Measurements from ENCODE around the gene RPS6KA5.

GRCh38 chr14:90404959-90405286, 8.1 kb downstream of the CALM1 start:
- PRO-cap: no peak

GRCh38 chr14:90517694-90517946, 120.8 kb downstream of the CALM1 start:
- PRO-cap: no peak

DNA sequence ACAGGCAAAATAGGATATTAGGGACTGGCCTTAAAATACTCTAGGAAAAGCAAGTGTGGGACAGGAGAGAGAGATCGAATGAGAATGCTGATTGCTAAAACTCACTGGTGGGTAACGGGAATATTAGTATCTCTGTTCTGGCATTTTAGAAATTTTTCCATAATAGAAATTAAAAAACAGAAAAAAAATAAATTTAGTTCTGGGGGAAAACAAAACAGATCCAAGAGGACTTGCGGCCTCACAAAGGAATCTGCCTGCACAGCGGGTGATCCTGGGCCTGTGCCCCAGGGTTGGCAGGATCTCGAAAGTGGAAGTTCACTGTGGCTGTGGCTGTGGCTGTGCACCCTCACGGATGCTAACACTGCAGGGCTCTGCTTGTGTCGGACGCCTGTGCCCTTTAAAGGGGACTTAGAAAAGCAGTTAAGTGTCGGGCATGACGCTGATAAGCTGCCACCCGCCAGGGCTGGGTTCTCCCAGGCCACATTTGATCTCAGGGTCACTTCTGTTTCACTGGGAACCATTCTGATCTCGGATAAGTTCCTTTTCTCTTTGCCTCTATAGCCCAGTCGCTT, 209.1 kb downstream of the TTC7B start:
- PRO-cap: no peak

DNA sequence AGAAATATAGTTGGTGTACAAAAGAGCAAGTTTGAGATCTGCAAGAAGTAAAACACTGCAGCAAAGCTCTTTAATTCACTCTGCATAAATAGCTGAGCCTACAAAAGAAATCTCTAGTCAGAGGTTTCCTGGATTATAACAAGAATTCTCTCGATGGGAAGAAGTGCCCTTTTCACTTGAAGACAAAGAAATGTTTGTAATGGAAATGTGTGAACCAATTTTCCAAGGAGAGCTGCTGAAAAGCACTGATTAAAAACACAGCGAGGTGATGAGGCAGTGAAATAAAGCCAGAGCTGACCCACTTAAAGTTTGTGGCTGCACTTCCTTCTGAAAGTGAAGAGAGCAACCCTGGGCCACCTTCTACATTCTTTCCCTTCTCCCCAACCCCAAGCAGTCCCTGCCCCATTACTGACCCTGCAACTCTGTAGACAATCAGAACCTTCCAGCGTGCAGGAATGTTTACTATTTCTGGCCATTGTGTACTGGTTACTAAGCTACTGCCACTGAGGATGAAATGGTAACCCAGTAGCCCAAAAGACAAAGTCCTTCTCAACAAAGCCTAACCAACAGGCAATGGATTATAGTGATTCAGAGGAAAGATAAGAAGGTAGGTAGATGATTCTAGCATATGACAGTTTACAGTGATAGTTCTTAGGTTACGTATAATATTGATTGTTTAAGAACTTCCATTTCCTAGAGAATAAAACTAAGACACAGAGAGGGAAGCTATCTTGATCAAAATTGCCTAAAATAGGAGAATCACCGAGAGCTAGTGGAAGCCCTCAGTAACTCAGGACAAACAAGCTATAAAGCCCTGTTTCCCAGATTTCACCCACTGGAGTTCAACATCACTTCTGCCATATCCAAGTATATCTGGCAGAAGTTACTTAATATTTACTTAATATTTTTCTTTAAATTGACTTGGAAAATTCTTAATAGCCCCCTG, 173.8 kb downstream of the TTC7B start:
- PRO-cap: no peak

DNA sequence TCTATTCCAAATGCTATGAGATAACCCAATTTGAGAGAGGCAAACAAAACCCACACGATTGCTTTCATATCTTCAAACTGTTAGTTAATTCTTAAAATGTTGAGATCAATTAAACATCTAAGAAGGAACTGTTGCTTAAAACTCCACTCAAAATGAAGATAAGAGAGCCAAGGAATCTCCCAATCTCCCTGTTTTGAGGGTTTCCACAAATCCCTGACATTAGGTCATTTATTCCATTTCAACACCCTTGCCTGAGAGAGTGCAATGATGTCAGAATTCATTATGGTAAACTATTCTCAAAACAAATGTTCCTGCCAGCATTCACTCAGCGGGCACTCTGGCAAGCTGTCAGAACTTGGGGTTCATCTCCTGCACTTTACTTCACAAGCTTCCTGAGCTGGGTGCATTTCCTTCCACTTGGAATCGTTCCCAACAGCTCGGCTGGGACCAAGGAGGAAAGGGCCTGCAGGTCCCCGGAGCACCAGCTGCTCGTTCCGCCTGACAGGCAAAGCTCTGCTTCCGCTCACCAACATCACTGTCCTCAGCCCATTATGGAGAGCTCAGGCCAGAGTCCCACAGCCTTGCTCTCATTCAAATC, 117.8 kb downstream of the TTC7B start:
- PRO-cap: no peak

DNA sequence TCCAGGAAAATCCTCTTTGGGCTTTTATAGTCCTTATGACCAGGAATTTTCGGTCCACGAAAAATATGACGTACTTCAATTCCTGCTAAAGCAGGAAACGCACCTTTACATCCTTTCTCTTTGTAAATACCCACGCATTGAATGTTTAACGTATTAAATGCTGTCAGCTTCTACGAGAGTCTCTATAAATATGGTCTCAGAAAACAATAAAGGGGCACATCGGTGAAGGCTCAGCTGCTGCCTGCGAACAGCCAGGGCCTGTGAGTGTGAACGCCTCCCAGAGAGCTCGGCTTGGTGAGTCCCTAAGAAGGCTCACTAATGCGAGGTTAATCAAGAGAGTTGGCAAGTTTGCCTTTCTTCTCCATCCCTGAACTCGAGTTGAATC, 58.4 kb downstream of the TTC7B start:
- PRO-cap: no peak

GRCh38 chr14:91059918-91060784, at the start of gene RPS6KA5:
TSS of gene RPS6KA5 (minus strand) at chr14:91060641.
- PRO-cap: unidirectional peak, plus-strand start at chr14:91060333; unidirectional peak, minus-strand start at chr14:91060567; unidirectional peak, minus-strand start at chr14:91060623

- PRO-cap: no peak
These were observed 2.7 kb upstream of the RPS6KA5 start for GRCh38 chr14:91063122-91063559.

DNA sequence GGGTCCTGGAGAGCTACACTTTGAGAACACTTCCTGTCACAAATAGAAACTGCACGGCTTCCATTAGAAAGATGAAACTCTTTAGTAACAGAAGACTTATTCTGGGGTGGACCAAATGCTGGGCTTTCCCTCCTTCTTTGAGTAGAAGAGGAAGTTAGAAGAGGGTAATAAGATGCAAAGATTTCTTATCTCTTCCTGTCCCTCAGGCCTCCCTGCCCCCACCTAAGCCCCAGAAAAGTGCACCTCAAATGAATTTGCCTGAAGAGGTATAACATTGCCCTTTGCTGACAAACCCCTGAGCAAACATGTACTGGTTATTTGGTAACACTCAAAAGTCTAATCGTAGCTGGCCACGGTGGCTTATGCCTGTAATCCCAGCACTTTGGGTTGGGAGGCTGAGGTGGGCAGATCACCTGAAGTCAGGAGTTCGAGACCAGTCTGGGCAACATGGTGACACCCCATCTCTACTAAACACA, 28.5 kb downstream of the DGLUCY start:
- PRO-cap: no peak

- PRO-cap: no peak
These were observed 5.7 kb upstream of the GPR68 start for GRCh38 chr14:91250103-91250713.

DNA sequence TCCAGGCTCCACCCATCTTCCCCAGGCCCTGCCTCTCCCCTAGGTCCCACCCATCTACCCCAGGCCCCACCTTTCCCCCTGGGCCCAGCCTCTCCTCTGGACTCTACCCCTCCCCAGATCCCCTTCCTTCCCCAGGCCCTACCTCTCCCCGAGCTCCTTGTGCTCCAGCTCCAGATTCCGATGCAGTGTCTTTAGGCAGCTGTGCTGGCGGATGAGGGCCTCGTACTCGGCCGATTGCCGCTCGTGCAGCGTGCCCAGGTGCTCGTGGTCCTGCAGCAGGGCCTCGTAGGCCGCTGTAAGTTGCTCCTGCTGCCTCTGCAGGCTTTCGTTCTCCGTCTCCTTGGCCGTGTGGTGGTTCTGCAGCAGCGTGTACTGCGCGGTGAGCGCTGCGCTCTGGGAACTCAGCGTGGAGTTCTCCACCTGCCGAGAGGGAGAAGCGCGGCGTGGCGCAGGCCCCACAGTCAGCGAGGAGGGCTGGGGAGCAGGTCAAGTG, 59.1 kb upstream of the GPR68 start:
- PRO-cap: no peak

- PRO-cap: no peak
These were observed 66.8 kb upstream of the GPR68 start for GRCh38 chr14:91311181-91311772.

- PRO-cap: no peak
These were observed 76.5 kb upstream of the GPR68 start for GRCh38 chr14:91321115-91321378.

GRCh38 chr14:91324667-91325087, 80.2 kb upstream of the GPR68 start:
- PRO-cap: no peak

- PRO-cap: no peak
These were observed 65.6 kb downstream of the CCDC88C start for GRCh38 chr14:91351826-91352536.

GRCh38 chr14:91353966-91354732, 63.5 kb downstream of the CCDC88C start:
- PRO-cap: no peak

DNA sequence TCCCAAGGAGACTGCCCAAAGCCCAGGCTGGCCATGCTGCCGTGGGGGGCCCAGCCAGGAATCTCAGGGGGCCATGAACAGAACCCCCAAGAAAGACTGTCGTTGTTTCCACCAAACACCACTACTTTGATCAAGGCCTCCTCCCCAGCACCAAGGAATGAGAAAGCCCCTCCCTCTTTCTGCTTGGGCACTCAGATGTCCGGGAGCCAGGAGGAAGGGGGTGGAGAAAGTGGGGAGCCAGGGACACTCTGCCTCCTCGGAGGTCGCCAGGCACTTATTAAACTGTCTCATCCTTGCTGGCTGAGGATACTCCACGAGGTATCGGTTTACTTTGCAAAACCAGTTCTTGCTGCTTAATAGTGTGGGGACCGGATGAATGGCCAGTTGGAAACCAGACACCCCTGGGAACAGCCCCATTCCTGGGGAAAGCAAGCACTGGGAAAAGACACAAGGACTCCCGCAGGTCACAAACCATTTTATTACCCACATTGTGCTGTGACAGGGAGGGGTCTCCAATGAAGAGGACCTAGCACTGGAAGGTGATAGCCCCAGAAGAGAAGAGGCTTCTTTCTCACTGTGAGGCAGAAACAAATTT, 34.2 kb downstream of the CCDC88C start:
- PRO-cap: no peak

GRCh38 chr14:91411279-91411566, 6.4 kb downstream of the CCDC88C start:
- PRO-cap: no peak

- PRO-cap: no peak
These were observed 1.1 kb downstream of the PPP4R3A start for GRCh38 chr14:91508948-91509483.

- PRO-cap: no peak
These were observed 85.9 kb downstream of the CATSPERB start for GRCh38 chr14:91645920-91646501.

All from aorta (tissue), 1 donor.